Temporal lobe (tissue), 2 donors: Measurements from ENCODE around the genes RPS6KL1 and MLH3.

DNA sequence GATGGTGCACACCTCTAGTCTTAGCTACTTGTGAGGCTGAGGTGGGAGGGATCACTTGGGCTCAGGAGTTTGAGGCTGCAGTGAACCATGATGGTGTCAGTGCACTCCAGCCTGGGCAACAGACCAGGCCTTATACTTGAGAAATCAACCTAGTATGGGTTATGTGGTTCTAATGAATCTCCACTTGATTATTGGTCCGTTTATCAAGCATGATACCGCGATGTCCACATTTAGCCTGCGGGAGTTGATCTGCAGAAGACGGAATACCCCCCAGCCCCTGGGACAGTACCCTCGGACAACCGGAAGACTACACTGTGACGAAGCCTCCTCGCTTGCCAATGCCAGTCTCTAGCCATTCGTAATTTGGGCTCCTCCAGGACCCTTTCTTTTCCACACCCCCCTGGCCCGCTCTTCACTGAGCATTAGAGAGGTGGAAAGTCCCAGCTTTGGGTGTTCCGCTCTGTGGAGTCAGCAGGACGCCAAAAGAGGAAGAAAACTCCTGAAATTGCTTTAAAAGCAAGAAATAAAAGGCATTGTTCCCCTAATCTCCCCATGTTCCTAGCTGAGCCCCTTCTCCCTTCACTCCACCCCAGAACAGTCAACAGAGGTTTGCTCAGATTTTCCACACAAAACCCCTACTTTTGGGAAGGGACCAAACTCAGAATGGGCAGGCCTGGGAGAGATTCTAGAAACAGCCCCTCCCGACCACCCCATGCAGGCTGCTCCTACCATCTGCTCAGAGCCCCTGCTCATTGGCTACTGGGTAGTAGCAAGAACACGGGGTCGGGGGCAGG is 19.3 kb downstream of the LTBP2 start:
- RAMPAGE, long total RNA = no peak

DNA sequence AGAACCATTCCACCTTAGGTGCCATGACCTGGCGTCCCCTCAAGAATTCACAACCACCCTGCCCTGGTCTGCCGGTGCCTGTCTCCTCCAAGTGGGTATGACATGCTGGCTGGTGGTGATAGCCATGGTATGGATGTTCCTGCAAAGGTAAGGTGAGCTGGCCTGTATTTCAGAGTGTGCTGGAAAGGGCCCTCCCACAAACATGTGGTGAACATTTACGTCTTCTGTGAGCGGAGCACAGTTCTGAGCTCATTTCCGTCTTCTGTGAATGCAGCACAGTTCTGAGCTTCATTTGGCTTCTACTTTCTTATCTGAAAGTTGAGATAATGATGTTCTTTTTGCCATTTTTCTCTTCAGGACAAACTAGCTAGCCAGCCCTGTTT is 5.3 kb upstream of the LTBP2 start:
- RAMPAGE, long total RNA = no peak

- RAMPAGE, long total RNA = no peak
Measured at GRCh38 chr14:74784635-74785126, 21.6 kb downstream of the YLPM1 start.

DNA sequence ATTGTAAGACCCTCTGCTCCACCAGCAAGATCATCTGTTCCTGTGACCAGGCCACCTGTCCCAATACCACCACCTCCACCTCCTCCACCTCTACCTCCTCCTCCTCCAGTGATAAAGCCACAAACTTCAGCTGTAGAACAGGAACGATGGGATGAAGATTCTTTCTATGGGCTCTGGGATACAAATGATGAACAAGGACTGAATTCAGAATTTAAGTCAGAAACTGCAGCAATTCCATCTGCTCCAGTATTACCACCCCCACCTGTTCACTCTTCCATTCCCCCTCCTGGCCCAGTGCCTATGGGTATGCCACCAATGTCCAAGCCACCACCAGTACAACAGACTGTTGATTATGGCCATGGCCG is 46.3 kb downstream of the YLPM1 start:
- RAMPAGE, long total RNA = no peak

DNA sequence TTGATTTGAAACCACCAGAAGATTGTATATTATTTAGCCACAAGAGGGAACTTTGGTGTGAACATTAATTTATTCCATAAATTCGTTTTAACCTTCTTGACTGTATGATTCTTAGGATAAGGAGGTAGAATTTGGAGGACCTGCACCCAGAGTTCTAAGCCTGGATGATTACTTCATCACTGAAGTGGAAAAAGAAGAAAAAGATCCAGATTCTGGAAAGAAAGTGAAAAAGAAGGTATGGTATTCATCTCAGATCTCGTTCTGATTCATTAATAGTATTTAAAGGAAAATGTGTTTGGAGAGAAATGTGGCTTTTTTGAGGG is 53.3 kb downstream of the YLPM1 start:
- RAMPAGE, long total RNA = no peak

- RAMPAGE, long total RNA = no peak
Measured at GRCh38 chr14:74835648-74836125, 40.3 kb downstream of the PROX2 start.

GRCh38 chr14:74883753-74884542 is 2.2 kb downstream of the DLST start:
- RAMPAGE, long total RNA = no peak

GRCh38 chr14:74923001-74923639 is at the start of gene RPS6KL1:
Gene RPS6KL1 (minus strand): TSS chr14:74923260.
- RAMPAGE, long total RNA = start-site peak on the minus strand at chr14:74923230-74923253, 27 and 45 reads in 2 replicates

- RAMPAGE, long total RNA = no peak
Measured at GRCh38 chr14:74934695-74935244, 11.7 kb upstream of the RPS6KL1 start.

DNA sequence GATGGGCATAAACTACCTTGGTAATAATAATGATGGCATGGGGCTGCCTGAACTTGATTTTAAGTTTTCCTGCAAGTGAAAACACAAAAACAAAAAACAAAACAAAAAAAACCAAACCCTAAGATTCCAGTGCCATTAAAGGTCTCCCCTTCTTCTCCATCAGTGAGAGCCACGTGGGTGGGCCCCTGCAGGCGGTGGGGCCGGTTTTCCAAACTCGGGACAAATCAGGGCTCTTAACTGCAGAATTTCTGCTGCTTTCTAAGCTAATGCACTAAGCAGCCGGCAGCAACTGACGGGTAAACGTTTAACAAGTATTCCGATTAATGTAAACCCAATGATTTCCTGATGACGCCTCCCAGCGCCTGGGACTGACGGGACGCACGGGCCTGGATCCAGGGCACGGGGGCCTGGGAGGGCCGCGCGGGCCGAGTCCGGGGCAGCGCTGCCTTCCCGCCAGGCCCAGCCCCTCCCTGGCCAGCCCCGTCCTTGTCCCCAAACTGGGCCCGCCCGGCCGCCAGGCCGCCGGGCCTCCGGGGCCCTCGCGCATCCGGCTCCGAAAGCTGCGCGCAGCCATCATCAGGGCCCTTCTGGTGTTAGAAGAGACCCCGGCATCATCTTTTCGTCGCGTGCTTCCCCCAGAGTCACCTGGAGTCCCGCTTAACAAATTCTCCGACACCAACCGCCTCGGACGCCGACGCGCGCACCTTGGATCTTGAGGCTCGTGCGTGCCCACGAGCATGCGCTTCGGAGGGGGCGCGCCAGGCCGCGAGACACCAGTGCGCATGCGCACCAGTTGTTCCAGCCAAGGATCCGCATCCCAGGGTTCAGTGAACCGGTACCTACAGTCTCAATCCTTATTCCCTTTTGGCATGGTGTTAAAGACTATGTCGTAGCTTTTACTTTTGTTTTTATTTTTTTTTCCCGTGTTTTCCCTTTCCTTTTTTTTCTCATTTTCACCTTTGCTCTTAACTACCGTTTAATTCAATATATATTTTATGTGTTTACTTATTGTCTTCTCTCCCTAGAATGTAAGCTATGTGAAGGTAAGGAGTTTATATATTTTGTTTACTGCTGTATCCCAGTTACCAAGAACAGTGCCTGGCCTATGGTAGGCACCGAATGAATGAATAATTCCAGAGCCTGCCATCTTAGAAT is at the start of gene MLH3:
Gene MLH3, minus strand, starts transcription at position 733 of the 1,155 bp plus-strand sequence.
- RAMPAGE, long total RNA = no peak

GRCh38 chr14:75070818-75071399 is 1.5 kb downstream of the ZC2HC1C start:
- RAMPAGE, long total RNA = no peak

DNA sequence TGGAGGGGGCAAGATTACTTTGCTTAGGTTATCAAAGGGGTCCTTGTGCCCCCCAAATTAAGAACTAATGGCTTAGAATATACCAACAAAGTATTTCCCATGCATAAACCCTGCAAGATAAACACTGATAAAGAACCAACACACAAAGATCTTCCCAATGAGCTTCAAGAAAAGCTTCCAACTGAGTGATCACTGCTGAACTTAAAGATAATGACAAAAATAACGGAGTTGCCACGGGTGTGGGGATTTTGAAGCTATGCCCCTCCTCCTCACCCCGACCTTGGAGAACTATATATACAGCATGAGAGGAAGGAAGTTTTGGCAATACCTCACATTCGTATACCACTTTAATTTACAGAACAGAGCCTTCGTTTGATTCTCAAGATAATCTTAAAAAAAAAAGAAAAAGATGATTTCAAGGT is 824 bp downstream of the NEK9 start:
- RAMPAGE, long total RNA = no peak

DNA sequence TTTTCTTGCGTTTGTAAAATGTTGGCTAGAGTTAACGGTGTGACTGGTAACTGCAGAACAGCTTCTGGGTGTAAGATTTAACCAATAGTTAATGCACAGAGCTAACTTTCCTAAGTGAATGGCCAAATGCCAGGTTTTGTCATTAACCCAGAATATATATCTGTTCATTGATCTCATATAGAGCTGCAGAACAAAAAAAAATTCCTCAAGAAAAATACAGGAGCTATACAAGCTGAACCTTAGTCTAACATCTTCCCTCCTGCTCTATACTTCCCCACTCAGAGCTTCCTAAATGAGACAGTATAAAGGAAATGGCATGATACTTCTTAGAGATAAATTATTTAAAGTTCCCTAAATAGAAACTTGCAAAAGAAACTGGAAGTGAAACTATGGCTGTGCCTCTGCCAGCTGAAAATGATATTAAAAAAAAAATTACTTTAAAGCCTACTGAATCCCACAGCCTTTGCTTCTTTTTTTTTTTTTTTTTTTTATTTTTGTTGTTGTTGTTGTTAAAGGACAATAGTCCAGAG is 11.6 kb upstream of the NEK9 start:
- RAMPAGE, long total RNA = no peak

GRCh38 chr14:75176743-75177251 is 385 bp upstream of the TMED10 start:
- RAMPAGE, long total RNA = no peak

- RAMPAGE, long total RNA = no peak
Measured at GRCh38 chr14:75188336-75189287, 12.2 kb upstream of the TMED10 start.

DNA sequence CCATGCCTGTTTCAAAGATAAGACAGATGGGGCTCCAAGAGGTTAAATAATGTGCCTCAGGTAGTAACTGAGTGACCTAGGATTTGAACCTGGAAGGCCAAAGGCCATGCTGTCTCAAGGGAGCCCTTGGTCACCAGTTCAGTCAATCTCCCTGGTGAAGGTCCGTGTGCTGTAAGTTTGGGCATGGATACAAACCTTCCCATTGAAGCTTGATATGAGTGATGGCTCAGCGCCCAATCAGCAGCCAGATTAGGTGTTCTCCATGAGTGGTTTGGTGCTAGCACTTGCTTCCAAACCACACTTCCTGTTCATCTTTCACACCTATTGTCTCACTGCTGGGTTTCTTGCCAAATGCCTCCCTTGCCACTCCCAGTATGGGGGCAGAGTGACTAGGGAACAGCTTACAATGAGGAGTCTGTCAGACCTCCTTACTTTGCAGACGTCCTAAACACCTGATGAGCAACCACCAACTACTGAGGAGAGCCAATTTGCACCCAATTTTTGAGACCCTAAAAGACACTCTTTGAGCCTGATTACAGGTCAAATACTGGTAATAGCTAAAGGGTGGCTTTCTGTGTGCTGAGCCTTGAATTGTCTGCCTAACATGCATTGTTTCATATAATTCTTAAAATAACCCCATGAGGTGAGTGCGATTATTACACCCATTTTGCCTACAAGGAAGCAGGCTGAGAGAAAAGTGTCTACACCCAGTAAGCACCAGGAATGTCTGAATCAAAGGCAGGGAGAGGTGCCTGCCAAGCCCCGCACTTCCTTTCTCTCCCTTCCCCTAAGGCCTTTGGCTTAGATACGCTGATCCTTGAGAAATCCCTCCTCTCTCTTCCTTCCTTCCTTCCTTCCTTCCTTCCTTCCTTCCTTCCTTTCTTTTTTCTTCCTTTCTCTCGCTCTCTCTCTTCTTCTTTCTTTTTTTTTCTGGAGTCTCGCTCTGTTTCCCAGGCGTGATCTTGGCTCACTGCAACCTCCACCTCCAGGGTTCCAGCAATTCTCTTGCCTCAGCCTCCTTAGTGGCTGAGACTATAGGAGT is 48.3 kb upstream of the FOS start:
- RAMPAGE, long total RNA = no peak

DNA sequence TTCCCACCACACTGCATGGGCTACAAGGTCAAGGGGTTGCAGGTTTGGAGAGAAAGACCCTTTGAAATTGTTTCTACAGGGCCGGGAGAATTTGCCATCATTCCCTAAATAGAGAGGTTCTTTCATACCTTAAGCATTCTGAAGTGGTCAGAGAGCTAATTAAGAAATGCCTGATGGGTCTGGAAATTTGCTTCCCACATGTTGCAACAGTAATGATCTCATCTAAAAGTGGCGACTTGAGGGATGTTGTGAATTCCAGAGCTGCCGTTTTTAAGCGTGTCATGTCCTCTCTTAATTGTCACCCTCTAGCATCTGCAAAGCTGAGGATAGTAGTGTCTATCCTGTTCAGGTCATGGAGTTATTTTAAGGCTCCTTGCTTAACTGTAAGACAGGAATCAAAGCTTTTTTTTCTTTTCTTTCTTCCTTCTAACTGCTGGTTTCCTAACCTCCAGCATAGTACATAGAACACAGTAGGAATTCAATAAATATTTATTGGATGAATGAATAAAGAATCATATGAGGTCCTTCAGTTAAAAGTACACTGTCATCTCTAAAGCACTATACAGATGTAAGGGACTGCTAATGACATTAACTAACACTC is 60.5 kb downstream of the FOS start:
- RAMPAGE, long total RNA = no peak

- RAMPAGE, long total RNA = no peak
Measured at GRCh38 chr14:75341440-75342012, 62.9 kb downstream of the FOS start.

DNA sequence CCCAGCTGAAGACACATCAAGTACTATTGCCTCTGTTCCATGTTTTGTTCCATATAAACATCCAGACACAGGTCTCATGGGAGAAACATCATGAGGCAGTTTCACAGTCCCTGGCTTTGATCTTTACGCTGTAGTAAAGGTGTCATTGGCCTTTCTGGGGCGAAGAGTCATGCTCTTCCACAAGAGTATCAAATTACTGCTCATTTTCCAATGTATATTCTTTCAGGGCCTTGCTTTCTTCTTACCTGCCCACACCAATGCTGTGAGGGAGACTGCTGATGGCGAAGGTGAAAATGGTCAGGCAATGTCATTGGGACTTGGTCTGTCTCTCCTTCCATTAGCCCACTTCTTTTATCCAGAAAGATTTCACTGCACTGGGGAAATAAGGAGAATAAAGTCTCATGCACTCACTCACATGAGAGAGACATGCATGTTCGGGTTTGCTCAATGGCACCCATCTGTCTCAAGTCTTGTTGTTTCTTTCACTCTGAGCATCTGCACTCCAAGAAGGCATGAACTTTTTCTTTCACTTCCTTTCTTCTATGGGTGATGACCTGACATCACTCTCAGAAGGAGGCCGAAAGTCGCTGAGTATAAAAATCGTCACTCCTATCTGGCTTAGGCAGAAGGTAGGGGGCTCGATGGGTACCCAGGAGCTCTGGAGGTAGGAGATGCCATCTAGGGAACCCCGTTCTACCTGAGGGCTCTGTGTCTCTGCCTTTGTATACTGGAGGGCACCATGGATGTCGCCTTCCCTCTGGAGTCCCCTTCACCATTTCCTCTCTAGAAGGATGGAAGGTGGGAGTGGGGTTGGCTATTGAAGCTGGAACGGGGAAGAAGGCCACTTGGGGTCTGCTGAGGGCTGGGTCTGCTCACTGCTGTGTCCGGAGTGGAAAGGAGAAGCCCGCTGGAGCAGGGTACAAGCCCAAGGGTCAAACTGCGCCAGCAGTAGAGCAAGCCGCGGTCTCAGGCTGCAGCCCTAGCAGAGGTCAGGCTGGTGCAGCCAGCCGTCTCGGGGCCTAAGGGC is 1.2 kb upstream of the JDP2 start:
- RAMPAGE, long total RNA = no peak

DNA sequence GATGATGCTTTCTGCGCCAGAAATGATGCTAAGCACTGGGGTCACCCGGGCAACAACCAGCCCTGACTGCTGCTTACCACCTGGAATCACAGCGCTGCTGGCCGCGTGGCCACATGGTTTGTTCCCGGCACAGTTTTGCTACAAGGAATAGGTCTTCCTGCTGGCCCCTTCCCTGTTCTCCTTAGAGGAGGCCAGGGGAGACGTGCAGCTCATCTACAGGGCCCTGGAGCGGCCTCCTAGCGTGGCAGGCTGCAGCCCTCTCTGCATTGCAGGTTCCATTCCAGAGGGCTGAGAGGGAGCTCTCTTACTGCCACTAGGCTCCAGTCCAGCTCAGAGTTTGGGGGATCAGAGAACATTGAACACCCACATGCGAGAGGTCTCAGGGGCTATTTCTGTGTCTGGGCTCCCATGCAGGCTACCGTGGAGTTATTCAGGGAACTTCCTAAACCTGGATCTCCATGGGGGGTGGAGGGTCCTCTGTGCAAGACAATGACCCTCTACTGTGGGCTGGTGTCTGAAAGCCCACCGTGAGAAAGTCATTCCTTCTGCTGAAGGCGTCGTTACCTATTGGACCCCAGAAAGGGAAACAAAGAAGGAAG is 7.2 kb downstream of the JDP2 start:
- RAMPAGE, long total RNA = no peak